ENCODE measurements around a stretch of chr3.

GRCh38 chr3:182873790-182874174, 80.5 kb downstream of the ATP11B start:
- PRO-cap: no peak
- CAGE, long polyA plus RNA: no peak

- PRO-cap: no peak
- CAGE, long polyA plus RNA: no peak
Observed at GRCh38 chr3:182925393-182926058, 54.8 kb downstream of the DCUN1D1 start.

GRCh38 chr3:183427178-183427750, 1.2 kb downstream of the MCF2L2 start:
- PRO-cap: no peak
- CAGE, long polyA plus RNA: no peak

- PRO-cap: no peak
- CAGE, long polyA plus RNA: no peak
Observed at GRCh38 chr3:183508911-183509305, 46.6 kb downstream of the KLHL6 start.

GRCh38 chr3:183980289-183980938, 37.3 kb downstream of the ABCC5 start:
- PRO-cap: no peak
- CAGE, long polyA plus RNA: no peak

DNA sequence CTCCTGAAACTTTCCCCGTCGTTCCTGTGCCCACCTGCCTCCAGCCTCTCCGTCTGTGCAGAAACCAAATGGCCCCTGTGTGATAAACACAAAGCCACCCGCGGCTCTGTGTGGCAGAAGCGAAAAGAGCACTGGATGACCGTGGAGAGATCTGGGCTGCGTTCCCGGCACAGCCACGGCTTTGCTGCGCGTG, 684 bp downstream of the ABCC5 start:
- PRO-cap: no peak
- CAGE, long polyA plus RNA: no peak

DNA sequence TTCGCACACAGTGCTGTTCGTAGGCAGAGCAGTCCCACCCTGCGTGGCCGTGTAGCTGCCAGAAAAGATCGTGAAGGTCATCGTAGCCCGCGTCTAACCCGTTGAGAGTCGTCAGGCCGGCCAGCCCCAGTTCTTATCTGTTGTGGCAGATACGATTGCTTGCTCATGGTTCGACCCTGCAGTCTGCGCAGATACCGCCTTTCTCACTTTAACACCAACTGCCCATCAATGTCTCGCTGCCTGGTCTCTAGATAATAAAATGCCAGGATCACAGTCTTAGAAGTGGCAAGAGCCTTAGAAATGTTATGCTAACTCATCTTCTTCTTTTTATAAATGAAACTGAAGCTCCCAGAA, 490 bp upstream of the ABCC5 start:
- PRO-cap: no peak
- CAGE, long polyA plus RNA: no peak

- PRO-cap: no peak
- CAGE, long polyA plus RNA: no peak
Observed at GRCh38 chr3:184081430-184081771, 15.5 kb upstream of the HTR3E start.

GRCh38 chr3:184133867-184135114, 867 bp upstream of the EIF2B5 start:
- PRO-cap: unidirectional peak, plus-strand start at chr3:184134524
- CAGE, long polyA plus RNA: no peak

DNA sequence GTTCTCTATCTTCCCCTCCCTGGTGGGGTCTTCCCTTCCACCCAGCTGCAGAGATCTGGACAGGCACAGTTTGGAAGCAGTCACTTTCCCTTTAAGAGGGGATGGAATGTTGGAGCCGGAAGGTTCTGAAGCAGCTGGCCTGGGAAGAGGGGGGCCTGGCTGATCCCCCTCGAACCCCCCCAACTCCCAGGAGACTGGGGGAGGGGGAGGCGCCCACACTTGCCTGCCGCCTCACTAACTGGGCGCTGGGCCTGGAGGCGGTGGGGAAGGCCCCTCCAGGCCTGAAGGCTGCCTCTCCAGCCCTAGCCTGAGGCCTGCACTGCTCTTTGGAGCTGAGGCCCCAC, 1.4 kb downstream of the DVL3 start:
- PRO-cap: no peak
- CAGE, long polyA plus RNA: no peak

DNA sequence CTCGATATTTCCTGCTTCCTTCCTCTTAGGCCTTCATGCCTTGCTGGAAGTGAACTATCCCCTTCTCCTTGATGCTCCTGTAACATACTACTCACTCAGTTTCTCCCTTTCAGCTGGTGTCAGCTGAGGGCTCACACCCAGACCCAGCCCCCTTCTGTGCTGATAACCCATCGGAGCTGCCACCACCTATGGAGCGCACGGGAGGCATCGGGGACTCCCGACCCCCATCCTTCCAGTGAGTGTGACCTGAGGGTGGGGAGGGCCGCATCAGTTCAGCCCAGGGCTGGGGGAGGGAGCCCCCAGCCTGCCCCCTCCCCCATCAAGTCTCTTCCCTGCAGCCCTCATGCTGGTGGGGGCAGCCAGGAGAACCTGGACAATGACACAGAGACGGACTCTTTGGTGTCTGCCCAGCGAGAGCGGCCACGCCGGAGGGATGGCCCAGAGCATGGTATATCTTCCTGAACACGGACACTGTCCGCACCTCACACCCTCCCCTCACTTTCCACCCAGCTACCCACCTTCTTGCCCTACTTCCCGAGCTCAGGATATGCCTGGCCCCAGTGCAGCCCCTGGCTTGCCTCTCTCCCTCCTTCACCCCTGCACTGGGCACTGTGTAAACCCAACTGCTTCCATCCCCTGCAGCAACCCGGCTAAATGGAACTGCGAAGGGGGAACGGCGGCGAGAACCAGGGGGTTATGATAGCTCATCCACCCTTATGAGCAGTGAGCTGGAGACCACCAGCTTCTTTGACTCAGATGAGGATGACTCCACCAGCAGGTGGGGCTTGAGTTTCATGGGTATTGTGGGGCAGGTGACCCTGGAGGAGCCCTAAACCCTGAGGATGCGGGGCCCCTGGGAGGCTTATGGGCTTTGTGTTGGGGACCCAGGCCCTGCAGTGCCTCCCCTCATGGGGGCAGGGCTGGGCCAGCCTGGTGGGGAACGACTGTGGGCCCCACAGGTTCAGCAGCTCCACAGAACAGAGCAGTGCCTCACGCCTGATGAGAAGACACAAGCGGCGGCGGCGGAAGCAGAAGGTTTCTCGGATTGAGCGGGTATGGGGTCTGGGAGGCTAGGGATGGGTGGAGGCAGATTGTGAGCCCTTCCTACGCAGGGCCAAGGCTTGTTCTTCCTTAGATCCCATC, 9.3 kb downstream of the DVL3 start:
- PRO-cap: no peak
- CAGE, long polyA plus RNA: no peak

DNA sequence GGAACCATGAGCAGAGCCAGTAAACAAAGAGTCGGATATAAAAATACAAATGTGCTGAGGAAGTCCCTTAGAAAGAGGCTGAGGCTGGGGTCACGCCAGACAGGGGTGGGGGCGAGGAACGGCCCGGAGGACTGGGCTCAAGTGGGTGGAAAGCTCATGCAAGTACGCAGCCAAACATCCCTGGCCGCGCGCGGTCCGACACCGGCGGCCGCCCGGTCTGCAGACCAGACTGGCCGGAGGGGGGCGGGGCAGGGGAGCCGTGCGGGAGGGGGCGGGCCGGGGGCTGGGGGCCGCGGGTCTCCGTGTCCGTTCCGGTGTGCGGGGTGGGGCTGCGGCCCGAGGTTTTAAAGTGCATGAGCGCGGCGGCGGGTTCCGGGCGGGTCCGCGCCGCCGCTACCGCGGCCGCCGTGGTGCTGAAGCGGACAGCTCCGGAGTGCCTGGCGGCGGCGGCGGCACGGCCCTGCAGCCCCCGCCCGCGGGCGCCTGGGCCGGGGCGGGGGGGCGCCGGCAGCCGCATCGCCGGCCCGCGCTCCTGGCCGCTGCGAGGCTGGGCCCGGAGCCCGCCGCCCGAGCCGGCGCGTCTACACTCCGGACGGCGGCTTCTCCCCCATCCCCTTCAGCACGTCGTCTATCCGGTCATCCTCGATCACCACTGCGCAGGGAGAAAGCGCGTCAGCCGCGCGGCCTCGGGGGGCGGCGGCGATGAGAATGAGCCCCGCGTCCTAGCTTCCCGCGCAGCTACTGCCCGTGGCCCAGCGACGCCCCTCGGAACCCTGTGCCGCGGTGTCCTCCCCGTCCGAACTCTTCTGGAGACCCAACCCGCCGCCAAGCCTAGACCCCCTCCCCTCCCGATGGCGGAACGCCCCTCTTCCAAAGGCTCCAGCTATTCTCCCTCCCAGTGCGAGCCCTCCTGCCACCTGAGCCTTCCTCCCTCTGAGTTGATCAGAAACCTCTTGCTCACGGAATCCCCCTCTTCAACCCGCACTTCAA, 1.5 kb downstream of the CAMK2N2 start:
- PRO-cap: no peak
- CAGE, long polyA plus RNA: no peak

DNA sequence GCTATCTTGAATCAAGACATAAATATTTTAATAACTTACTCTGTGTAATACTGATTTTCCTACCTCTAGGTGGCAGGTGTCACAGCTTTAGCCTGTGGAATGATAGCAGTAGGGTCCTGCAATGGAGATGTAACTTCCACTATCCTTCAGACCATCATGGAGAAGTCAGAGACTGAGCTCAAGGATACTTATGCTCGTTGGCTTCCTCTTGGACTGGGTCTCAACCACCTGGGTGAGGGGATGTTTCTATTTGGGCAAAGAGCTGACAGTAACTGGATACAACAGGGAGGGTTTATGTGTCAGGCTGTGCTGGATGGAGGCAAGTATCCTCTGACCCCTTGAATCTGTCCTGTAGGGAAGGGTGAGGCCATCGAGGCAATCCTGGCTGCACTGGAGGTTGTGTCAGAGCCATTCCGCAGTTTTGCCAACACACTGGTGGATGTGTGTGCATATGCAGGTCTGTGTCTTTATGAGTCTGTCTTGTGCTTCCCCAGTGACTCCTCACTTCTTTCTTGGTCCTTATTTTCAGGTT, 6.7 kb downstream of the PSMD2 start:
- PRO-cap: no peak
- CAGE, long polyA plus RNA: no peak

GRCh38 chr3:184315891-184316240, 1.5 kb downstream of the EIF4G1 start:
- PRO-cap: unidirectional peak, minus-strand start at chr3:184315938; bidirectional peak, plus-strand start at chr3:184316390, minus-strand start at chr3:184316115
- CAGE, long polyA plus RNA: no peak

GRCh38 chr3:184318968-184319427, 4.6 kb downstream of the EIF4G1 start:
- PRO-cap: no peak
- CAGE, long polyA plus RNA: no peak

DNA sequence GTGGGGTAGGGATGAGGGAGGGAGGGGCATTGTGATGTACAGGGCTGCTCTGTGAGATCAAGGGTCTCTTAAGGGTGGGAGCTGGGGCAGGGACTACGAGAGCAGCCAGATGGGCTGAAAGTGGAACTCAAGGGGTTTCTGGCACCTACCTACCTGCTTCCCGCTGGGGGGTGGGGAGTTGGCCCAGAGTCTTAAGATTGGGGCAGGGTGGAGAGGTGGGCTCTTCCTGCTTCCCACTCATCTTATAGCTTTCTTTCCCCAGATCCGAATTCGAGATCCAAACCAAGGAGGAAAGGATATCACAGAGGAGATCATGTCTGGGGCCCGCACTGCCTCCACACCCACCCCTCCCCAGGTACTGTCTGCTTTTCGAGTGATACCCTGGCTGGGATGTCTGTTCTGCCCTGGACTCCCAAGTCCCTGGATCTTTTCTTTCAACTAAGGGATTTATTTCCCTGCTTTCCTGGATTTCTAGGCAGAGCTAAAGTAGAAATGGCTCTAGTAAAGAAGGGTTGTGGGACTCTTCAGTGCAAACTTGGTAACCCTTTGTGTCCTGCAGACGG, 6.0 kb downstream of the EIF4G1 start:
- PRO-cap: no peak
- CAGE, long polyA plus RNA: no peak

DNA sequence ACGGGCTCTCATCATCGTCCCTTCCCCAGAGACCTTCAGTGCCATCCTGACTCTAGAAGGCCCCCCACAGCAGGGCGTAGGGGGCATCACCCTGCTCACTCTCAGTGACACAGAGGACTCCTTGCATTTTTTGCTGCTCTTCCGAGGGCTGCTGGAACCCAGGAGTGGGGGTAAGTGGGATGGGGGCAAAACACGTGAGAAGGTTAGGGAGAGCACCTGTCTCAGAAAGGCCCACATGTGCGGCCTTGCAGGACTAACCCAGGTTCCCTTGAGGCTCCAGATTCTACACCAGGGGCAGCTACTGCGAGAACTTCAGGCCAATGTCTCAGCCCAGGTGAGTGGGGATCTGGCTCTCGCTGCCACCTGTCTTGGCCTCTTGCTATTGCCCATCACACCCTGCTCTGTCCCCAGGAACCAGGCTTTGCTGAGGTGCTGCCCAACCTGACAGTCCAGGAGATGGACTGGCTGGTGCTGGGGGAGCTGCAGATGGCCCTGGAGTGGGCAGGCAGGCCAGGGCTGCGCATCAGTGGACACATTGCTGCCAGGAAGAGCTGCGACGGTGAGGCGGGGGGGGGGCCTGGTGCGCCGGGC, 2.8 kb downstream of the CHRD start:
- PRO-cap: no peak
- CAGE, long polyA plus RNA: no peak

GRCh38 chr3:184490961-184491423, 70.6 kb upstream of the EPHB3 start:
- PRO-cap: no peak
- CAGE, long polyA plus RNA: no peak

GRCh38 chr3:184524988-184525267, 36.7 kb upstream of the EPHB3 start:
- PRO-cap: no peak
- CAGE, long polyA plus RNA: no peak

- PRO-cap: no peak
- CAGE, long polyA plus RNA: no peak
Observed at GRCh38 chr3:184549732-184550258, 11.8 kb upstream of the EPHB3 start.